ENCODE results near the genes TRPC4, UFM1 and COG6.

GRCh38 chr13:34155692-34156683 lies 338.0 kb downstream of the RFC3 start:
- PRO-cap, 4 experiments, result no peak in any of the 4 experiments
- RAMPAGE, long total RNA, 2 experiments, result no peak in any of the 2 experiments

DNA sequence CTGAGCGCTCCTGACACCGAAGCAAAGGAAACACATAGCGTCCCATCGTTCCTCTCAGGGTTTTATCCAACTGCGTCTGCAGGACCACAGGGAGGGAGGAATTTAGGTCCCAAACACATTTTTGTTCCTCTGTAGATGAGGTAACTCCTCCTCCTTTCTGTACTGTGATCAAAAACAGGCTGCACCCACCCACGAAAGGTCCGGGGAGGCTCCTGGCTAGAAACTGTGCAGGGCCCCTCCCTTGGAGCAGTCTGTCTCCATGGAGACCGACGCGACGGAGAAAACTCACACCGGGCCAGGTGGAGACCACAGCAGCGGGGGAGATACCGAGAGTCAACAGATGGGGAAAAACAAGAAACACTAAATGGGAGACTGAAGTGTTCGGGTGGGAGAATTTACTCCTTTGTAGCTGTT lies 191.8 kb upstream of the NBEA start:
- PRO-cap, 4 experiments, result no peak in any of the 4 experiments
- RAMPAGE, long total RNA, 2 experiments, result no peak in any of the 2 experiments

GRCh38 chr13:34762312-34762629 lies 179.8 kb upstream of the NBEA start:
- PRO-cap, 4 experiments, result no peak in any of the 4 experiments
- RAMPAGE, long total RNA, 2 experiments, result no peak in any of the 2 experiments

DNA sequence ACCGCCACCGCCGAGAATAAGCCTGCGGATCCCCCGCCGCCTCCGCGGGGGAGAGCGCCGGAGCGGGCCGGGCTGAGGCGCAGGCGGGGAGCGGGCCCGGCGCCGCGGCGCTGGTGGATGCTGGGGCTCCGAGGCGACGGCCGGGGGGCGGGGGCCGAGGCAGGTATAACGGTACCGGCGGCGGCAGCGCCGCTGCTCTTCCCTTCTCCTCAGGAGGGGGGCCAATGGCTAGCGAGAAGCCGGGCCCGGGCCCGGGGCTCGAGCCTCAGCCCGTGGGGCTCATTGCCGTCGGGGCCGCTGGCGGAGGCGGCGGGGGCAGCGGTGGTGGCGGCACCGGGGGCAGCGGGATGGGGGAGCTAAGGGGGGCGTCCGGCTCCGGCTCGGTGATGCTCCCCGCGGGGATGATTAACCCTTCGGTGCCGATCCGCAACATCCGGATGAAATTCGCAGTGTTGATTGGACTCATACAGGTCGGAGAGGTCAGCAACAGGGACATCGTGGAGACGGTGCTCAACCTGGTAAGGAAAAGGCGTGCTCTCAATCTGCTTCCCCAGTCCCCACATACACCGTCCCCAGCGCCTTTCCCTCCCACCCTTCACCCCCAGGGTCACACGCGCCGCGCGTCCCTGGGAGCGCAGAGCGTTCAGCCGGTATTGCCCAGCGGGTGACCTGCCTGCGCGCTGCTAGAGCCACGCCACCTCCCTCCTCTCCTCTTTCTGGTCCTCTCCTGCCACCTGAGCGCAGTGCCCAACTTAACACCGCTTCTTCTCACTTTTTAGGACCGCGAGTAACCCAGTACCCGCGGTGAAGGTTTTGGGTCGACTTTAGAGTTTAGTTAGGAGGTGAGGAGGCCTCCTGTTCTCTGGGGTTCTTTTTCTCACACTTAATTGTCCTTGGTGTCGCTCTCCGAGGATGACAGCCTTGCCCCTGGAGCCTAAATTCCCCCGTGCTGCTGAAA lies 806 bp downstream of the NBEA start:
- PRO-cap, 4 experiments, result no peak in any of the 4 experiments
- RAMPAGE, long total RNA, 2 experiments, result no peak in any of the 2 experiments

DNA sequence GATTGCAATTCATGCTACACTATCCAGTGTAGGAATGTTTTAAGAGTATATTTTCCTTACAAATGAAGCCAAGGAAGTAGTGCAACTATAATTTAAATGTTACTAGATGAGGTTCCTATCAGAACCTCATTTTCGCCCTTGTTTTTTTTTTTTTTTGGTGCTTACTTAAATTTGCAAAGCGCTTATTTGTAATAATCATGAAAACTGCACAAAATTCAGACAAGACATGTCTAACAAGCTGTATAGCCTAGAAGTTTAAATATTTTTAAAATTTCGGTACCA lies 182.0 kb downstream of the NBEA start:
- PRO-cap, 4 experiments, result peak in 4 of 4 experiments; most common minus-strand start position 152 of the sequence (in 3)
- RAMPAGE, long total RNA, 2 experiments, result no peak in any of the 2 experiments

DNA sequence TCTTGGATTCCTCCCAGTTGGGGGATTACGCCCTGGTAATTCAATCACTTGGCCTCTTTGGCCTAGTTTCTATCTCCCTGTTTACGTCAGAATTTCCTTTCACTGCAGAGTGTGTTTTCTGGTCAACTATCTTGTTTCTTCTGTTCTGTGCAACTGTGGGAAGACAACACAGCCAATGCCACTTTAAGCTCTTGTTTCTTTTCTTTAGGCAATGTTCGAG lies 257.4 kb upstream of the MAB21L1 start:
- PRO-cap, 4 experiments, result no peak in any of the 4 experiments
- RAMPAGE, long total RNA, 2 experiments, result no peak in any of the 2 experiments

- PRO-cap, 4 experiments, result no peak in any of the 4 experiments
- RAMPAGE, long total RNA, 2 experiments, result no peak in any of the 2 experiments
These were observed 295.6 kb upstream of the MAB21L1 start for GRCh38 chr13:35772004-35772501.

DNA sequence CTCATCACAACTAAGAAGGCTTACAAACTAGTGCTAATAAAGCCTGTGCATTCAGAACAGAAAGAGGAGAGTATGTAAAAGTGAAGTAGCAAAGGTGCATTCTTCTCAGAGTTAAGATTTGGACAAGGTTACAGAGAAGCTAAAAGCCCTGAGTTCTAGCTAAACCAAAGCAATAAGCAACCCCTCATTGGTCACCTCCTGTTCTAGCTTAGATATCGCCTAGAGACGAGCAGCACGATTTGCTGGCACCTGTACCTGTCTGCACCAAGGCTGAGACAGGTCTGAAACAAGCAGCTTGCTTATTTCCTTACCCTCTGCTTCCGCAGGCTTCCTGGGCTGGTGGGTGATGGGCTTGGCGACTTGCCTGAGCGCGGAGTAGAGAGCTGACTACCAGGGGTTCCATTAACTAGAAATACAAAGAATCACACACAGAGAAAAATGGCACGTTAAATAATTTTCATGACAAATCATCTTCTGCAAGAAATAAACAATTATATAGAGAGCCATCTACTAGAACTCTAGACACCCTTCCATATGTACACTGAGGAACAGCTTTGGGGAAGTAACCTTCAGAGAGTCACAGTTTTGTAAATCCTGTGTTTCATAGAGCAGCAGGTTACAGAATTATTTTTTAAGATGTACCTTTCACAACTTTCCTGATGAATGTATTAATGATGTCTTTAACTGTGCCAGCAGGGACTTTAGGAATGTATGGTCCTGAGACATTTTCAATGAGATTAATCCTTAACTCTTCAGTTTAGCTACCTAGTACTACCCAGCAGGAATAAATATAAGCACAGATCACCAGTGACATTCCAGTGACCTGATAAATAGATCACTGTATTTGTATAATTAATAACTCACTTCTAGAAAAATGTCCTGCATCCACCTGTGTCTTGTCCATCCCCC lies 276.7 kb downstream of the DCLK1 start:
- PRO-cap, 4 experiments, result no peak in any of the 4 experiments
- RAMPAGE, long total RNA, 2 experiments, result no peak in any of the 2 experiments

- PRO-cap, 4 experiments, result no peak in any of the 4 experiments
- RAMPAGE, long total RNA, 2 experiments, result no peak in any of the 2 experiments
These were observed 693 bp upstream of the DCLK1 start for GRCh38 chr13:36131794-36132356.

DNA sequence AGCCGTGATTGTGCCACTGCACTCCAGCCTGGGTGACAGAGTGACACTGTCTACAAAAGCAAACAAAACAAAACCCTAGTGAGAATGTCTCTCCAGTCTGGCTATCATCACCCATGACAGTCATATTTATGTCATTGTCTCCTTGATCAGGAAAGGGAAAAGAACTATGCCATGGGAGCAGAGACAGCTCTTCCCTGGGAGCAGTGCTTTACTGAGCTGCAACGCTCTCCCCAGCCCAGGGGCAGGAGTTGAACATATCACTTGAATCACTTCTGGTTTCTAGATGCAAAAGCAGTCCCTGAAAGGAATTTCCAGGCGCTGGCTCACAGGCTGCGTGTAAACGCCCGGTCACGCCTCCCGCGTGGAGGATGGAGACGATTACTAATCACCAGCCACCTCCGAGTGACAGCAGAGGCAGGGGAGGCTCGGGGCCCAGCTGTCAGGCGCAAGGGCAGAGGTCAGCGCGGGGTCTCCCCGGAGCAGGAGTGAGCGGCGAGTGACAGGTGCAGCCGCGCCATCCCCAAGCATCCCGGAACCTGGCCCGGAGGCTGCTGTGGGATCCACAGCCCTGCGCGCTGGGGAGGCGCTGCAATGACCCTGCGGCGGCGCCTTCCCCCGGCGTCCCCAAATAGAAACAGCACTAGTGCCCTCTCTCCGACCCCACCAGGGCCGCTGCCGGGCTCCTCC lies 23.5 kb upstream of the DCLK1 start:
- PRO-cap, 4 experiments, result no peak in any of the 4 experiments
- RAMPAGE, long total RNA, 2 experiments, result no peak in any of the 2 experiments

DNA sequence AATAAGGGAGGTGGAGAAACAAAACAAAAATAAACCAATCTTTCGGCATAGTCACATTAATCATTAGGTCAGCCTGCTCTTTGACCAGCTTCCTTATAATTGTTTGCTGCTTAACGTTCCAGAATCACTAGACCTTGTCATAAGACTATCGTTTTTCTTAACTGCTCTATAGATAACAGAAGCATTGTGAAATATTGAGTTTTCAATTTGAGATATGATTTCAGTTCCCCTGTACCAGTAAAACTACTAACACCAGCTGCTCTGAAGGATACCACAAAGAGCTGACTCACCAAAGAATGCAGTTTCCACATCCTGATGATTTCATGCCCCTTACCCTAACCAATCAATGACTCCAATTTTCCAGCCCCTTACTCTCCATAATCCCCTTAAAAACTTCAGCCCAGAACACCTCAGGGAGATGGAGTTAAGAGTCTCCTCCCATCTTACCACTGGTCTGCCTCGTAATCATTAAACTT lies 14.3 kb upstream of the CCNA1 start:
- PRO-cap, 4 experiments, result no peak in any of the 4 experiments
- RAMPAGE, long total RNA, 2 experiments, result no peak in any of the 2 experiments

- PRO-cap, 4 experiments, result no peak in any of the 4 experiments
- RAMPAGE, long total RNA, 2 experiments, result no peak in any of the 2 experiments
These were observed 111.3 kb downstream of the CCNA1 start for GRCh38 chr13:36543518-36544110.

DNA sequence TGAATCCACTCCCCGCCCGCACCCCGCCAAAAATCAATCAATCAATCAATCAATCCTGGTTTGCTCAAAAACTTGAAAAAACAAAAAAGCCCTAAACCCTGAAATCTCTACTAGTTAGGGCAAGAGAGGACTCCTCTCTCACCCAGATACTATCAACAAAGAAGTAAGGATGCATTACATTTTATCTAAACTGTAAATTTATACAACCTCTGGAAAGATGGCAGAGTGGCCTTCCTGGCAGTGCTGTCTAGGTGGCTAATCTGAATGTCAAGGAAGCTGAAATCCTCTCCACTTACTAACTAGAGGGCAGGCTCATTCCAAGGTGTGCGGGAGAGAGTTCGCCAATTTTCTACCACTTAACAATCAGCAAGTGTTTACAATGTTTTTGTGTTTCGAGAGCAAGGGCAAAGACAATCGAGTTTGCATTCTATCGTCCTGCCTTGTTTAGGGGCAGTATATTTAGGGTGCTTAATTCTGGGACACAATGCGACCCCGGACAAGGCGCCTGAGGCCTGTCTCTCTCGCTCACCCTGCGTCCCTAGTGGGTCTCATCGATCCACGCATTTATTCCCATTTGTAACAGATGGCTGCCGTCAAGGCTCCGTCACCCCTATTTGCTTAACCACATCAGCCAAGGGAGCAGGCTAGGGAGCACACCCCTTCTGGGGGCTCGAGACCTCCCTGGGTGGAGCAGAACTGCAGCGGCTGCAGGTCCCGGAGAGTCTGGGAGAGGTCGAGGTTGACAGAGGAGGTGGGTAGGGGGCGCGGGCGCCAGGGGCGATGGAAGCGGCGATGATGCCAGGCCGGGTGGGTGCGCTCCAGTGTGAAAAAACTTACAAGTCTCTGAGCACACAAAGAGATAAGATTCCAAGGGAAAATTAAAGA lies 725 bp downstream of the ALG5 start:
- PRO-cap, 4 experiments, result no peak in any of the 4 experiments
- RAMPAGE, long total RNA, 2 experiments, result no peak in any of the 2 experiments

DNA sequence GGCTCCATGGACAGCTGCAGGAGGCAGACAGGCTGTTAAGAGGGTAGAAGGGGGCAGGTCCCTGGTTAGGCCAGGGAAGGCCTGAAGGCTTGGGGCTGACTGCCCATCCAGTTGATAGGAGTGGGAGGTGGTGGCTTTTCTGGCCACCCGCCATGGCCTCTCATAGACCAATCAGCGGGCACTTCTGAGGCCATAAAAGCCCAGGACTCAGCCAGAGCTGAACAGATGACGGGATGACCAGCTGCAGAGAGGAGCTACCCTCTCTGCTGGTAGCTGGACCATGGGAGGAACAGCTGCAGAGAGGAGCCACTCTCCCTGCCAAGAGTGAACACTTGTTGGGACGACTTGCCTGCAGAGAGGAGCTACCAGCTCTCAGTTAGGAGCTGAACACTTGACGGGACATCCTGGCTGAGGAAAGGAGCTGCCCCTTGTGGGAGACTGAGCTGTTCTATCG lies 10.8 kb upstream of the SUPT20H start:
- PRO-cap, 4 experiments, result no peak in any of the 4 experiments
- RAMPAGE, long total RNA, 2 experiments, result no peak in any of the 2 experiments

DNA sequence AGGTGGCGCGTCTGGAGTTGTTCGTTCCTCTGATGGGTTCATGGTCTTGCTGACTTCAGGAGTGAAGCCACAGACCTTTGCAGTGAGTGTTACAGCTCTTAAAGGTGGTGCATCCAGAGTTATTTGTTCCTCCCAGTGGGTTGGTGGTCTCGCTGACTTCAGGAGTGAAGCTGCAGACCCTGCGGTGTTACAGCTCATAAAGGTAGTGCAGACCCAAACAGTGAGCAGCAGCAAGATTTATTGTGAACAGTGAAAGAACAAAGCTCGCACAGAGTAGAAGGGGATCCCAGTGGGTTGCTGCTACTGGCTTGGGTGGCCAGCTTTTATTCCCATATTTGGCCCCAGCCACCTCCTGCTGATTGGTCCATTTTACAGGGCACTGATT lies 126.6 kb downstream of the POSTN start:
- PRO-cap, 4 experiments, result peak in 1 of 4 experiments; most common minus-strand start position 299 of the sequence (in 1)
- RAMPAGE, long total RNA, 2 experiments, result no peak in any of the 2 experiments

DNA sequence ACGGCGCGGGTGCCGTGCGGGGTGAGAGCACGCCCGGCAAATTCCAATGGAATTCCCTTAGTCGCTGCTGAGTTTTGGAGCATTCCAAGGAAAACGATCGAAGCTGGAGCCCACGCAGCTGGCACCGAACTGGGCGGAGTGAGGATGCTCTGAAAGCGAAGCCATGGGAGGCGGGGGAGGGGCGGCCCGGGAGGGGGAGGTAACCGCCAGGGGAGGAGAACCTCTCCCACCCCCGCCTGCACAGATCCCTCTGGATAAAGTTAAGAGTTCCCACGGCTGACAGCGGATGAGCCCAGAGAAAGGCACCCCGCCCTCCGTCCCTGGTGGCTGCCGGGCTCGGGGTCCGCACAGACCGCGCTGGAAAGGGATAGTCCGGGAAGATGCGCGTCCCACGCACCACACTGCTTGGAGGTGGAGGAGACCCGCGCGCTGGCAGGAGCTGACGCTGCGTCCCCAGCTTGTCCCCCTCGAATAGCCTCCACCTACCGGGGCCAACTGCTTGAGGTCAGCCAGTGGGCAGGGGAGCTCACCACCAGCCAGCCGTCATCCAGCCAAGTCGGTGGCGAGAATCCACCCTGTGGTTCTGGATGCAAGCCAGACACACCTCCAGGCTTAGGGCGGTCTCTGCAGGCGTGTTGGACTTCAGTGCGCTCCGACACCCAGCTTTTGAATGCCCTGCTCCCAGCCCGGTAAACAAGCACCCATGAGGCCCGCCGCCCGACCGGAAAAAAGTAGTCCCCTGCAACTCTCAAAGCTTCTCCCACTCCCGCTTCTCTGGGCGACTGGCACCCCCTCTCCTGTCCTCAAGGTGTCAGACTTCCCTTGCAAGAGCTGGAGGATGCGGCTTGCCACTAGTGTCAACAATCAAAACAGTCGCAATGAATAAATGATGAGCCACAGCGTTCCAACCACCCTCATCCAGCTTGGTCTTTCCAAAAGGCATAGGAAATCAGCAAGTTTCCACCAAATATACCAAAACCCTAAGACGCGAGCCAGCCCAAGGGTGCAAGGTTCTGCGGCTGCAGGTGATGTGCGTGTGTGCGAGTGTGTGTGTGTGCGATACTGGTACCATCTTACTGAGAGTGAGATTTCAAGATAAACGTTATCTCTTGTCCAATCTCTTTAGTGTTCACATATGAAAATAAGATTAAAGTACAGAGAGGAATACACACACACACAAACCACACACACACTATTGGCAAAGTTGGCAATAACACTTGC lies at the start of gene TRPC4:
TRPC4 (minus strand) TSS at position 131 of the 1,221 bp plus-strand sequence.
- PRO-cap, 4 experiments, result no peak in any of the 4 experiments
- RAMPAGE, long total RNA, 2 experiments, result no peak in any of the 2 experiments

GRCh38 chr13:37886923-37887345 lies 17.4 kb upstream of the TRPC4 start:
- PRO-cap, 4 experiments, result no peak in any of the 4 experiments
- RAMPAGE, long total RNA, 2 experiments, result no peak in any of the 2 experiments

DNA sequence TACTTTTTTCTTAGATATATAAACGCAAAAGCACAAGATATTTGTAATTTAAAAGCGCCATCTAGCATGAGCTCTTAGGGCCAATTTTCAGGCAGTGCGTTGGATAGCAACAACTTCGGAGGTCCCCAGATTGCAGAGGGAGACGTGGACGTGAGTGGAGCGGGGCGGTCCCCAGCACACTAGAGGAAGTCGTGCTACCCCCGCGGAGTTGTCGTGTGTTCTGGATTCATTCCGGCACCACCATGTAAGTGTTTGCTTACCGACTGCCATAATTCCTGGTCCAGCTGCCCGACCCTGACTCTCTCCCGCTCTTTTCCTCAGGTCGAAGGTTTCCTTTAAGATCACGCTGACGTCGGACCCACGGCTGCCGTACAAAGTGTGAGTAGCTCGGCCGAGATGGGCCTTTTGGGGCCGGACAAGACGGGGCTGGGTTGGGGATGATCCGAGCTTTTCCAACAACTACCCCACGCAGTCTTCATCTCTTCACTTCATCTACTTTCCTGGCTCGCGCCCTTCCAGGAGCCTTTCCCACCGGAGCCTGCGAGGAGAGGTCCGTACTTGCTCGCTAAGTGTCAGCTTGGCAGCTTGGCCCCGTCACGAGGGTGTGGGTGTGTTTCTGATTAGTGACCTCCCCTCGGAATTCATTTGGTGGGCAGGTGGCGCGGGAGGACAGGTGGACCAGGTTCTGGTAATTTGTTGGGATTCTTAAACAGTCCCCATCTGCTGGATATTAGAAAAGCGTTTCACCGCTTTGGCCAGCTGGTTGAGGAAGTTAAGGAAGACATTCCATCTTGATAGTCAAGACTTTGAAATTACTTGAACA lies at the start of gene UFM1:
UFM1 (plus strand) TSS at position 174 of the 823 bp plus-strand sequence.
- PRO-cap, 4 experiments, result peak in 4 of 4 experiments; most common plus-strand start position 182 of the sequence (in 4); most common minus-strand start position 571 of the sequence (in 4)
- RAMPAGE, long total RNA, 2 experiments, result start-site peak on the plus strand in 2 of 2 experiments, centred at positions 187 to 195 of the sequence, 1,586 to 1,835 reads per replicate; start-site peak on the minus strand in 2 of 2 experiments, centred at positions 583 to 587 of the sequence, 59 to 75 reads per replicate

DNA sequence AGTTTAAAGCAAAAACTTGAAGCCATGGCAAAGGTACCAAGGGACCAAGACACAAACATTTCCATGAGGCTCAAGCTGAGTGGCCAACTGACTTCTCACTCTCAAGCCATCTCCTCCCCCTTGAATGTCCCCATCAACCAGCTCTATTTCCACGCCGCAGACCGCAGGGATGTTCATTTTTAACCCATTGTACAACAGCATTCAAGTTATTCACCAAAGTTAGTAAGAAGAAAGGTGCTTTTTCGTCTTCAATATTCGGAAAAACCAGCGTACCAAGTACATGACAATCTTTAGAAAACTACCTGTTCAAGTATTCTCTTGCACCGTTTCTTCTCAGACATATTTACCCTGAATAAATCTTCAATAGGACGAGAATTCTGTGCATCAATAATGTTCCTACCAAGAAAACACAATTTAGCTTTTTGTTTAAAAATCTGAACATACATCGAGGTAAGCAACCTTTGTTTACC lies 9.9 kb downstream of the PROSER1 start:
- PRO-cap, 4 experiments, result no peak in any of the 4 experiments
- RAMPAGE, long total RNA, 2 experiments, result start-site peak on the minus strand in 1 of 2 experiments, centred at position 235 of the sequence, 22 reads per replicate

DNA sequence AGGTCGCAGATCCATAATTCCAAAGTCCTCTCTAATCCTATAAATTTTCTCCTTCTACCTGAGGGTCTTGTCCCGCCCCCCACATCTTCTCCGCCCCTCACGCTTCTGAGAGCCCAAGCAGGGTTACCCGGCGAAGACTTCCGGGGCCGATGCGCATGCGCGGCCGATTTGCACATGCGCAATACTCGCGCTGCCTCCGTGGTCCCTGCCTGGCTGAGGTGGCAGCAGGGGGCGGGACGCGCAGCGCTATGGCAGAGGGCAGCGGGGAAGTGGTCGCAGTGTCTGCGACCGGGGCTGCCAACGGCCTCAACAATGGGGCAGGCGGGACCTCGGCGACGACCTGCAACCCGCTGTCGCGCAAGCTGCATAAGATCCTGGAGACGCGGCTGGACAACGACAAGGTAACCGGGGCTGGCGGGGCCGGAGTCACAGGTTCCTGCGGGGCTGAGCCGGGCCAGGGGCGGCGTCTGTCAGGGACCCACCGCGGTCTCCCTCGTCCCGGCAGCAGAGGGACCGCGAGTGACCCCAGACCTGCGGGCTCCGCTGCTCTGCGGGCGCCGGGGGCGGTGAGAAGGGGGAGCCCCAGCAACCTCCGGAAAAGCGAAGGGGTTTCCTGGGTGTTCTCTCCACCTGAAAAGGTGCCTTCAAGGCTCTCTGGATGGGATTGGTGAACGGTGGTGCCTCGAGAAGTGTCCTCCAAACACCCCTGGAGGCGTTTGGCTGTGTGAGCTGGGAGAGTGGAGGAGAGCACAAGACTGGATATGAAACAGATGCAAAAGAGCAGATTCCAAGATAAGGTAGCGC lies at the start of gene COG6:
COG6 (plus strand) TSS at position 184 of the 804 bp plus-strand sequence.
- PRO-cap, 4 experiments, result peak in 4 of 4 experiments; most common plus-strand start position 278 of the sequence (in 4); most common minus-strand start position 107 of the sequence (in 2)
- RAMPAGE, long total RNA, 2 experiments, result start-site peak on the plus strand in 1 of 2 experiments, centred at positions 218 to 331 of the sequence, 56 to 231 reads per replicate